ENCODE results near the genes TMPRSS5, CLDN25, USP28, NNMT and REXO2.

- PRO-cap = no peak
These were observed 1.0 kb downstream of the IL18 start for GRCh38 chr11:112162620-112163546.

DNA sequence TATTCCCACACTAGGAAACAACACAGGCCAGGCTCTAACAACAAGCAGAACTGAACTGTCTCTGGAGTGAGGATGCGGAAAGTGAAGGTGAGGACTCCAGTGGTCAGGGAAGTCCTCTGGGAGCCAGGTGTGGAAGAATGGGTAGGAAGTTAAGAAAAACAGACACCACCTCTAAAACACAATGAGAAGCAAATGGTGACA is 298.5 kb upstream of the PLET1 start:
- PRO-cap = no peak

DNA sequence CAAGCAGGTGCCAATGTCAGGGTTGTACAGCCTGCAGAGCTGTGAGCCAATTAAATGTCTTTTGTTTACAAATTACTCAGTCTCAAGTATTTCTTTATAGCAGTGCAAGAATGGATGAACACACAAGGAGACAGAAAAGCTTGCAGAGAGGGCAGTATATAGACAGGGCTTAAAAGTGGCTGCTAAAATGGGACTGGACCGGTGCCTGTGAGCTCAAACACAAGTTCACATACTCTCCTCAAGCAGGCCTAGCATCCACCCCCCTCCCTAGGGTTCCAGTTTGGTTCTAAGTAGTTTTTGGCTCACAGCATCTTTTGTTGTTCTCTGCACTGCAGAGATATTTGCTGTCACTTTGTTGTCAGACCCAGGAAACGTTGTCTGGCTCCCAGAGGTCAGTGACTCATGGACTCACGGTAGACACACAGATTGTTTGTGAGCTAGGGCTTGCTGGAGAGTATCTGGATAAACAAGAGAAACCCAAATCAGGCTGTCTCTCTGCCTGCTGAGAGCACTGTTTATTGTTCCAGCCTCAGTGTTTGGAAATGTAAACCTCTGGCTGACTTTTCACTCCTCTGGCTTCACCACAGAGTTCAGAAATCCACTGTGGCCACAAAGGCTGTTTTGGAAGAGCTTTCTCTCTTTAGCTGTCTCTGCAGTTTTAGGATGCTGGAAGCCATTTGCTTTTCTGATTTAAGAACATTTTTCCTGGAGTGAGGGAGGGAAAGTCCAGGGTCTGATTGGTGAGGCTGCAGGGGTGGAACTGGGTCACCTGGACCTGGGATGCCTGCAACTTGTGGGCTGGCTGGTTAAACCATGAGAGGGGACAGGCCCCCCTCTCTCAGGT is 303.7 kb upstream of the PLET1 start:
- PRO-cap = no peak

- PRO-cap = no peak
These were observed 108.9 kb upstream of the NCAM1 start for GRCh38 chr11:112852402-112852631.

GRCh38 chr11:113056801-113057534 is 95.7 kb downstream of the NCAM1 start:
- PRO-cap = no peak

DNA sequence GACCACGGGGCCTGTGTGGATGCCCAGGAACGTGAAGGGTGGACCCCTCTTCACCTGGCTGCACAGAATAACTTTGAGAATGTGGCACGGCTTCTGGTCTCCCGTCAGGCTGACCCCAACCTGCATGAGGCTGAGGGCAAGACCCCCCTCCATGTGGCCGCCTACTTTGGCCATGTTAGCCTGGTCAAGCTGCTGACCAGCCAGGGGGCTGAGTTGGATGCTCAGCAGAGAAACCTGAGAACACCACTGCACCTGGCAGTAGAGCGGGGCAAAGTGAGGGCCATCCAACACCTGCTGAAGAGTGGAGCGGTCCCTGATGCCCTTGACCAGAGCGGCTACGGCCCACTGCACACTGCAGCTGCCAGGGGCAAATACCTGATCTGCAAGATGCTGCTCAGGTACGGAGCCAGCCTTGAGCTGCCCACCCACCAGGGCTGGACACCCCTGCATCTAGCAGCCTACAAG is 11.8 kb downstream of the ANKK1 start:
- PRO-cap = unidirectional peak, plus-strand start at position 299 of the sequence

- PRO-cap = no peak
These were observed at the start of gene TMPRSS5 for GRCh38 chr11:113706049-113706760. TMPRSS5 (minus strand) TSS chr11:113706308.

- PRO-cap = no peak
These were observed at the start of gene CLDN25 for GRCh38 chr11:113779628-113780039. CLDN25 (plus strand) TSS chr11:113779796.

- PRO-cap = bidirectional peak, plus-strand start at chr11:113875775, minus-strand start at chr11:113875533
These were observed at the start of gene USP28 for GRCh38 chr11:113875431-113876233. USP28 (minus strand) TSS chr11:113875572.

DNA sequence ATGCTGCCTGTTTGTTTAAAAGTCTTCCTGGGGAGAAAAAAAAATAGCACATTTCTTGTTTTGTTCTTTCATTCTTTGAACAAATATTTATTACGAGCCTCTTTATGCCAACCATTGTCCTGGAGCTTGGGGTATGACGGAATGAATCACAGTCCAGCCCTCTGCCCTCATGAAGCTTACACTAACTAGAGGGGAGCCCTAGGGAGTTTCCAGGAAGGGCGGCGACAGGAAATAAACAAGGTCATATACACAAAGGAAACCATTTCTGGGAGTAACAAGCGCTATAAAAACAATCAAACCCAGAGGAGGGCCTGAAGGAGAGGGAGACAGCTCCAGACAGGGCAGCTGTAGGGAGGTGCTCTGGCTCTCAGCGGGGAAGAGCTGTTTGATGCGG is 15.5 kb upstream of the ZBTB16 start:
- PRO-cap = unidirectional peak, plus-strand start at position 314 of the sequence

- PRO-cap = no peak
These were observed 32.4 kb downstream of the ZBTB16 start for GRCh38 chr11:114091787-114092479.

DNA sequence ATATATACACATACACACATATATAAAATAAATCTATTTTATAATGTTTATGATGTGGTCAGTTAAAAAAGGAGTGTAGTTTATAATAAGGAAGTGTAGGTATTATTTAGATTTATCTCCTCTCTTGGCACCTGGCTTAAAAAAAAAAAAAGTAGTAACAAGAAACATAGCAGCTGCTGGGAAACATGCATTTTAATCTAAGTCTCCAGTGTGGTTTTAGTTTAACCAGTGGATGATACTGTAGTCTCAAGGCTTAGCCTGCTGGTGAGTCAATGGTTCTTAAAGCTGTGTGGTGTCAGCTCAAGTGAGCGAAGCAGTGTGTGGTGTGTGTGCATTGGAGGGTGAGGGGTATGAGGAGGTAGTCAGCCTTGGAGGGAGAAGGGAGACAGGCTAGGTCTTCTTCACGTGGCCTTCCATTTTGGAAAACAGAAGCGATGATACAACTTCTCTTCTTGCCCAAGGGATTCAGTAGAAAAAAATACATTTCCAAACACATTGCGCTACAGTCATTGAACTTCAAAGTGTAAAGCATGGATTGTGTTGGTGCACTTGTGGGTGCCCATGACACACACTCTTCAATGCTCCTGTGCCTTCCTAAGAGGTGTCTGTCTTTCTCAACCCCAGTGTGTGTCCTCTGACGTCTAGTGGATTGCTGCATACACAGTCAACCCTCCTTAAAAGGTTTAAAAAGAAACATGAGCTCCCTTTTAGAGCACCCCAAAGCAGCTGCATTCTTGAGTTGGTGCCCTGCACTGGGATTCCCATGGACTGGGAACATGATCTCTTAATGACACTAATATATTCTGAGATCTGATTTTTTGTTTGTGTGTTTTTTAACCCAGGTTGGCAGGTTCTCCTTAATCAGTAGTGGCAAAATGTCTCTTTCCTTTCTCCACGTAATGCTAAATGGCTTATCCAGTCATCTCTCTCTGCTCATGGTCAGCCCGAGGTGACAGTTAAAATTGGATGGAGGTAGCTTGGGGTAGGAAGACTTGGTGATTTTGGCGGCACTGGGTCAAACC is 40.1 kb downstream of the ZBTB16 start:
- PRO-cap = no peak

DNA sequence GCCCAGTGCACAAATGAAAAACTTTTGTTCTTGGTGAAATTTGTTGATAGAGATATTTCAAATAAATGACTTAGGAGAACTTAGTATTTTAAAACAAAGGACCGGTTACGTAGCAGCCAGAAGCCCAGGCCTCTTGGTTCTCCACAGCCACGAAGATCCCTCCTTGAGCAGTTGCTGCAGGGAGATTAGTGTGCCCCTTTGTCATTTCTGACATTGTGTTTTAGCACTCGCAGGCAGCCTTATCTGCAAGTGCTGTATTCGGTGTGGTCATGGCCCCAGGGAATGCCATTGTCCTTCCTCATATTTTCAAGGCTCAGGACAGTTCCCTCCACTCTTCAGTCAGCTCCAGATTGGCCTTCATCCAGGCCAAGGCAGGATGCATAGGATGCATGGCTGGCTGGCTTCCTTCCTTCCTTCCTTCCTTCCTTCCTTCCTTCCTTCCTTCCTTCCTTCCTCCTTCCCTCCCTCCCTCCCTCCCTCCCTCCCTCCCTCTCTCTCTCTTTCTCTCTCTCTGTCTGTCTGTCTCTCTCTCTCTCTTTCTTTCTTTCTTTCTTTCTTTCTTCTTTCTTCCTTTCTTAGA is 88.5 kb downstream of the ZBTB16 start:
- PRO-cap = no peak

DNA sequence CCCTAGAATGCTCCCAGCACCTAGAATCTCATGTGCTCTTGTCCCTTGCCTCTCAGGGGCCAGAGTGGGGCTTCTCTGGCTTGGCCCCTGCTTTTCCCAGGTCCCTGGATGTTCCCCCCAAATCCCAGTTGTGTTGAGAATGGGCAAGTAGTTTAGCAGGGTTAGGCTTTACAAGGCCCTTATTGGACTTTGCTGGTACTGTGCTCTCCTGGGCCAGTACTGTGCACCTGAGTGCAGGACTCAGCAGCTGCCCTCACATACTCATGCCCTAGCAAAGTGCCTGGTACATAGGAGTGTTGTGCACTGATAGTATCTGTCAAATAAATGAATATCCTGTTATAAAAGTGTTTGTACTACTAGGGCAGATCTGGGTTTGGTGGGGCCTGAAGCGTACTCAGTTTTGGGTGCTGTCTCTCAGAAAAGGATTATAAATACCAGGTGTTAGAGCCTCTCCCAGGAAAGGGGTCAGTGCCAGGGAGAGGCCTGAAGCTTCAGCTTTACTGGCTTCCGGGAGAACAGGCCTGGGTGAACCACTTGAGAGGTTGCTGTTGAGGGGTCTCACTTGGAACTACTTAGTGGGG is 105.8 kb downstream of the ZBTB16 start:
- PRO-cap = no peak

DNA sequence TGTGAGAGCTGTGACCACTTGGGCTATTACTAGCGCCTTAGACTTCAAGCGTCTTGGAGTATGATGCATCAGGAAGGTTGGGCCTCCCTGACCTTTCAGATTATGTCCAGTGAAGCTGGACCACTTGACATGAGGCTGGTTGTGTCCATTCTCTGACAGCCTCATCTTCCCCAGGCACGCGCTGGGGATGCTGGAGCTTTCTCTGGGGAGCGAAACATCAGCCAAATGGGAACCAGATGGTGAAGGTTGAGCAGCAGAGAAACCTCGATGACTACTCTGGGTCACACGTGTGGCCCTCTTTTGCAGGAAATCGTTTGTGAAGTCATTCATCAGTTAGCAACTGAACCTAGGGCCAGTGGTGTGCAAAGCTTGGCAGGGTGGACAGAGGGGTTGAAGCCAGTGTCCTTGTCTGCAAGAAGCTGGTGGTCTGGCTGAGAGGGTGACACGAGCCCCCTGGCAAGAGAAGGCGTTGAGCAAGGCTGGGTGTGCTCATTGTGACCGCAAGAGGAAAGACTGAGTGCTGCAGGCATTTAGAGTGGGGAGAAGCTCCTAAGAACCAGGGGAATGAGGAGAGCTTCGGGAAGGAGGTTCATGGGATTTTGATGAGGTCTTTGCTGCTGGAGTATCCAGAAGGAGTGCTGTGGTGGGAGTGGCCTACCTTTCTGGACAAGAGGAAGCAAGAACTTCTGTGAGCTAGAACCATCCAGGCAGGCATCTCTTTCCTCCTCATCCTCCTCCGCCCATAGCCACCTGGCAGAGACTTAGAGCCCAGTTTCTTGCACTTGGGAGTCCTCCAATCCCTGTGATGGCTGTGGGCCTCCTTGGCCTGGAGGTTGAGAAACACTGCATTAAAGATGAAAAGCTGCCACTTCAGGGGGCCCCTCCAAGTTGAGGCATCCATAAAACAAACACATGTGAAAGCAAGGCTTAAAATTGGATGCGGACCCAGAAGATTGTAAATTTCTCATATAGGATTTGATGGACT is 110.0 kb downstream of the ZBTB16 start:
- PRO-cap = bidirectional peak, plus-strand start at position 529 of the sequence, minus-strand start at position 515 of the sequence

DNA sequence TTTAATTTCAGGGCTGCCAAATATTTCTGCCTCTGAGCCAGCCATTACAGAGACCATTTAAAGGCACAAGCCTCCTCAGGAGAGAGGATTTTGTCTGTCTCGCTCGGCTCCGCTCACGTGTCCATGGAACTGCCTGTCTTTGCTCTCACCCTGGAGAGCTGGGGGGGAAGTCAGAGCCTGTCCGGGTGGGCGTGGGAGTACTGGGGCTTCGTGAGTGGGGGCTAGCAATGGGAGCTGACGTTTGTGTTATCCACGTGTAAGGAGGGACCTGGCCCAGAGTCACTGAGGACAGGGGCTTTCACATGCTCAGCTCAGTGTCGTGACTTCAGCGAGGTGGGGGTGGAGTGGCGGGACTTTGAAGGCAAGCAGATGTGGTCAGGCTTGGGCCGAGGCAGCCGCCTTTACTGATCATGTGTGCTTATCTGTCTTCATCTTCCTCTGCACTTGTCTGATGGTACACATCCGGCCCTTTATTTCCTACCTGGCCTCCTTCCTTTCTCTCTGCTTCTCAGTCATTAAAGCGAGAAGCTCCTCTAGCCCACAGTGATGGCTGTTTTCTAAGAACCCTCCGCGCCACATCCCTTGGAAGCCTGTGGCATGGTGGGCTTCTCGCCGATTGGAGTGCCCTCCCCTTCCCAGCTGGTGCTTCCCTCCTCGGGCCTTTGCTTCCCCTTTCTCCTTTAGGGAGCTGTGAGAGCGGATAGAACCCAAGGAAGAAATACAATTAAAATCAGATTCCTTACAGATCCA is 113.1 kb upstream of the NNMT start:
- PRO-cap = bidirectional peak, plus-strand start at position 372 of the sequence, minus-strand start at position 123 of the sequence

DNA sequence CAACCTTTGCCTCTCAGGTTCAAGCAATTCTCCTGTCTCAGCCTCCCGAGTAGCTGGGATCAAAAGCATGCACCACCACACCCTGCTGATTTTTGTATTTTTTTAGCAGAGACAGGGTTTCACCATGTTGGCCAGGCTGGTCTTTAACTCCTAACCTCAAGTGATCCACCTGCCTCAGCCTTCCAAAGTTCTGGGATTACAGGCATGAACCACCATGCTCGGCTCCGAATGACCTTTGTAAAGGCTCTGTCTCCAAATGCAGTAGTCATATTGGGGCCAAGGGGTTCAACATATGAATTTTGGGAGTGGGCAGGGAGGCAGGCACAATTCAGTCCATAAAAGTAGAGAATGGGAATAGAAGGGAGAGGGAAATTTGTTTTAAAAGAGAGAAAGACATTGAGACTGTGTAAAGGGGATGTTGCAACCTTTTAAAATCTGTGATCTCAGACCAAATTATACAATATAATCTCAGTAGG is 25.3 kb upstream of the NNMT start:
- PRO-cap = no peak

DNA sequence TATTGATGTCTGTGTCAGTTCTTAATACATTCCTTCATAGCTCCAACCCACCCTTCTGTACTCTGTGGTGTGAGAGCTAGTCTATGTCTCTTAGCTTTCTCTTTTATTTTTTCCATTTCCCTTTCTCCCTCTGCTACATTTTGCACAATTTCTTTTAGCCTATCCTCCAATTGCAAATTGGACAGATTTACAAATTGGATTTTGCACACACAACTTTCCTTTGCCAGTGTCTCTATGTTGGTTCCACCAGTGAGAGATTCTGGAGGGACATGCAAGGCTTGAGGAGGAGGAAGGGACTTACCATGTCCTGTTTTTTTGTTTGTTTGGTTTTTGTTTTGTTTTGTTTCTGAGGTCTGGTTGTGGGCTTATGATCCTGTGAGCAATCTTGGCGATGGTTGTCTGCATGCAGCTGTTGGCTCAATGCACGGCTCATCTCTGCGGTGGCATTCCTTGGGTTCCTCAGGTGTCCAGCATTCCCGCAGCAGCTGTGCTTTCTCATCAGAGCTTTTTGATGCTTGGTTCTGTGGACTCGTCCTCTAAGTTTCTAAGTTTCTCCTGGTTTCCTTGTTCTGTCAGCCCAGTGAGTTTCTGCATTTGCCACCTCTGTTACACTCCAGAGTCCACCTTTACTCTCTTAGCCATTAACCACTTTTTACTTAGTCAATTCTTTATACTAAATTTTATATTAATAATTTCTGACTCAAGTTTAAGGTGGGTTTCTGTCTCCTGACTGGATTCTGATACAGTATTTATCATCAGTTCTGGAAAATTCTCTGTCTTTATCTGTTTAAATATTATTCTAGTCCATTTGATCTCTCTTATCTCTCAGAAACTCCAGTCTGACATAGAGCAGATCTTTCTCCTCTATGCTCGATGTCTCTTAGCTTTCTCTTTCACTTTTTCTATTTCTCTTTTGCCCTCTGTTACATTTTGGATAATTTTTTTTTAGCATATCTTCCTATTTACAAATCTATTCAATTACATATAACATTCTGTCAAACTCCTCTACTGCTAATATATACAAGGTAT is 4.7 kb upstream of the NNMT start:
- PRO-cap = no peak

DNA sequence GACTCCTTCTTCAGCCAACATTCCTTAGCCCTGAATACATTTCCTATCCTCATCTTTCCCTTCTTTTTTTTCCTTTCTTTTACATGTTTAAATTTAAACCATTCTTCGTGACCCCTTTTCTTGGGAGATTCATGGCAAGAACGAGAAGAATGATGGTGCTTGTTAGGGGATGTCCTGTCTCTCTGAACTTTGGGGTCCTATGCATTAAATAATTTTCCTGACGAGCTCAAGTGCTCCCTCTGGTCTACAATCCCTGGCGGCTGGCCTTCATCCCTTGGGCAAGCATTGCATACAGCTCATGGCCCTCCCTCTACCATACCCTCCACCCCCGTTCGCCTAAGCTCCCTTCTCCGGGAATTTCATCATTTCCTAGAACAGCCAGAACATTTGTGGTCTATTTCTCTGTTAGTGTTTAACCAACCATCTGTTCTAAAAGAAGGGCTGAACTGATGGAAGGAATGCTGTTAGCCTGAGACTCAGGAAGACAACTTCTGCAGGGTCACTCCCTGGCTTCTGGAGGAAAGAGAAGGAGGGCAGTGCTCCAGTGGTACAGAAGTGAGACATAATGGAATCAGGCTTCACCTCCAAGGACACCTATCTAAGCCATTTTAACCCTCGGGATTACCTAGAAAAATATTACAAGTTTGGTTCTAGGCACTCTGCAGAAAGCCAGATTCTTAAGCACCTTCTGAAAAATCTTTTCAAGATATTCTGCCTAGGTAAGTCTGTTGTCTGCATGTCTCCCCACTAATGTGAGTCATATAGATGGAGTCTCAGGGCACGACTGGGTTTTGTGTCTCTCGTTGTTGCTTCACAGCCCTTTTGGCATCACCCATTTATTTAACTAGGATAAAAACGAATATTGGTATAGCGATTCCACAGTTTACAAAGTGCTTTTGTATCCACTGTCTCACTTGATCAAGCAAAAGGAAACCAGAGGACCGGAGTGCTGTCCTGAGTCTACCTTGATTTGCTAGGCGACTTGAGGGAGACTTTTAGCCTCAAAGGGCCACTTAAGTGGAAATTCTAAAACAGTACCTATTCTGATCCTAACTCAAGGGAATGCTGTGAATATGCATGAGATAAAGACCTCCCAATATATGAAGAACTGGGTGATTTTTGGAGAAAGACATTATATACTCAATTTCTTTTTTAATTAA is at the start of gene NNMT:
TSS of gene NNMT (plus strand) at position 408 of the 1,160 bp plus-strand sequence.
- PRO-cap = bidirectional peak, plus-strand start at position 427 of the sequence, minus-strand start at position 262 of the sequence; bidirectional peak, plus-strand start at position 764 of the sequence, minus-strand start at position 754 of the sequence

DNA sequence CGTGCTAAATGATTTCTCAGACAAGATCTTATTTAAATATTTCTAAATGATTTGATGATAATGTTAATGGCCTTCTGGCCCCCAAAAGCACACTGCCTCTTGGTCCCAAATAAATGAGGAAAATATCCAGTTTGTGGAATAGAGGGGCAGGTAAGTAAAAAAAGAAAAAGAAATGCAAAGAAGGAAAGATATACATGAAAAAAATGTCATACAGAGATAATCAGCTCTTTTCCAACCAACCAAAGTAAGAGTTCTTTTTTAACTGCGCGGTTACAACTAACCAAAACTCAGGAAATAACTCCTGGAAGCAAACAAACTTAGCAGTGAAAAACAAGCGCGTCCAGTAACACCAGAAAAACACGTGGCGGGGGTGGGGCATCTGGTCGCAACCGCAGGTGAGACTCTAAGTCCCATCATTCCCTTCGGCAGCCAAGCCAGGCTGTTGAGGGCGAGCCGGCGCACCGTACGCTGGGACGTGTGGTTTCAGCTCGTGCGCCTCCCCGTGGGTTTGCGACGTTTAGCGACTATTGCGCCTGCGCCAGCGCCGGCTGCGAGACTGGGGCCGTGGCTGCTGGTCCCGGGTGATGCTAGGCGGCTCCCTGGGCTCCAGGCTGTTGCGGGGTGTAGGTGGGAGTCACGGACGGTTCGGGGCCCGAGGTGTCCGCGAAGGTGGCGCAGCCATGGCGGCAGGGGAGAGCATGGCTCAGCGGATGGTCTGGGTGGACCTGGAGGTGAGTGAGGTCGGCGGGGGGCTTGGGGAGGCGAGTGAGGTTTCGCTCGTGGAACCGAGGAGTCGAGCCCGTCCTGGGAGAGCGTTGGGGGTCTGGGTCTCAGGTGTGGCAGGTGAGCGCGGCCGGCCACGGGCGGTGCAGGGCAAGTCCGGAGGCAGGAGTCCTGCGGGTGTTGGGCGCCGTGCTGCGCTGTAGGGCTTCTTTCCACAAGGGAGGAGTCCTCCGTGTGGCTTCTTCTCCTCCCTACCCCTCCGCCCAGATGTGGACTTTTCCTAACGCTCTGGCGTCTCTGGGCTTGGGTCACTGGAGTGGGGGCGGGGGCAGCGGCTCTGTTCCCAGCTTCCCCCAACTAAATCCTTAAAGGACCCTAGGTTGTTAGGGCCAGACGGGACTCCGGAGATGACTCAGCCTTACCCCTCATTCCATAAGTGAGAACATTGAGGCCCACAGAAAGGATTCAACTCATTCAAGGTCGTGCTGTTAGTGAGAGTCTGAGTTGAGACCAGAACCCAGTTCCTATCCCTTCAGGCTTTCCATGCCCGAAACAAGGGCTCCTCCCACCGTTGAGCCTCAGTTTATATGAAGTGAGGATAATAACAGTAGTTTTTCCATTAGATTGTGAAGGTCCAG is at the start of gene REXO2:
TSS of gene REXO2 (plus strand) at position 523 of the 1,361 bp plus-strand sequence.
- PRO-cap = bidirectional peak, plus-strand start at position 553 of the sequence, minus-strand start at position 348 of the sequence; bidirectional peak, plus-strand start at position 1,214 of the sequence, minus-strand start at position 992 of the sequence

All from right common carotid artery plus branches (tissue), 1 donor.